SJCRH30 (cell line): ENCODE results near the gene GPR156.

GRCh38 chr3:115498808-115499290 is 124.5 kb upstream of the GAP43 start:
- RAMPAGE, long total RNA, result no peak

DNA sequence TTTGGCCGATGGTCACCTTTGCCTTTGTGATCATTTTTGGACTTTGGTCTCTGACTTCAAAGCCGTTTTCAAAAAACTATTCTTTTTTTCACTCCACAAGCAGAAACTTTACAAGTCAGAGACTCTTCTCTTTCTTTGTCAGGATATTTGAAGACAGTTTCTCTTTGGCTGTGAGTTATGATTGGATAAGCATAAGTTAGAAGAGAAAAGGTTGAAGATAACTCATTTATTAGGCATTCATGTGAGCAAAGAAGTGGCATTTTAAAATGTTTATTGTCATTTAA is 83.3 kb downstream of the GAP43 start:
- RAMPAGE, long total RNA, result no peak

- RAMPAGE, long total RNA, result no peak
Observed at GRCh38 chr3:115791286-115792056, 168.2 kb downstream of the GAP43 start.

GRCh38 chr3:115792223-115793462 is 169.3 kb downstream of the GAP43 start:
- RAMPAGE, long total RNA, result no peak

DNA sequence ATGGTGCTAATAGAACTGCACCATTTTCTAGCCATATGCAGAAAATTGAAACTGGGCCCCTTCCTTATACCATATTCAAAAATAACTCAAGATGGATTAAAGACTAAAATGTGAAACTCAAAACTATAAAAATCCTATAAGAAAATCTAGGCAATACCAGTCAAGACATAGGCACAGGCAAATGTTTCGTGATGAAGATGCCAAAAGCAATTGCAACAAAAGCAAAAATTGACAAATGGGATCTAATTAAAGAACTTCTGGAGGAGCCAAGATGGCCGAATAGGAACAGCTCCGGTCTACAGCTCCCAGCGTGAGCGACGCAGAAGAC is 85.6 kb downstream of the LSAMP start:
- RAMPAGE, long total RNA, result no peak

GRCh38 chr3:117505213-117505444 is 1059.8 kb upstream of the LSAMP start:
- RAMPAGE, long total RNA, result no peak

DNA sequence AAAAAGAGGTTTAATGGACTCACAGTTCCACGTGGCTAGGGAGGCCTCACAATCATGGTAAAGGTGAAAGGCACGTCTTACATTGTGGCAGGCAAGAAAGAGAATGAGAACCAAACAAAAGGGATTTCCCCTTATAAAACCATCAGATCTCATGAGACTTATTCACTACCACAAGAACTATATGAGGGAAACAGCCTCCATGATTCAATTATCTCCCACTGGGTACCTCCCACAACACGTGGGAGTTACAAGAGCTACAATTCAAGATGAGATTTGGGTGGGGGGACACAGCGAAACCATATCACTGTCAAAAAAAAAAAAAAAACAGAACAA is 224.8 kb downstream of the IGSF11 start:
- RAMPAGE, long total RNA, result no peak

GRCh38 chr3:118966233-118966672 is 68.4 kb downstream of the IGSF11 start:
- RAMPAGE, long total RNA, result no peak

- RAMPAGE, long total RNA, result no peak
Observed at GRCh38 chr3:119278972-119279665, 15.1 kb upstream of the ARHGAP31 start.

DNA sequence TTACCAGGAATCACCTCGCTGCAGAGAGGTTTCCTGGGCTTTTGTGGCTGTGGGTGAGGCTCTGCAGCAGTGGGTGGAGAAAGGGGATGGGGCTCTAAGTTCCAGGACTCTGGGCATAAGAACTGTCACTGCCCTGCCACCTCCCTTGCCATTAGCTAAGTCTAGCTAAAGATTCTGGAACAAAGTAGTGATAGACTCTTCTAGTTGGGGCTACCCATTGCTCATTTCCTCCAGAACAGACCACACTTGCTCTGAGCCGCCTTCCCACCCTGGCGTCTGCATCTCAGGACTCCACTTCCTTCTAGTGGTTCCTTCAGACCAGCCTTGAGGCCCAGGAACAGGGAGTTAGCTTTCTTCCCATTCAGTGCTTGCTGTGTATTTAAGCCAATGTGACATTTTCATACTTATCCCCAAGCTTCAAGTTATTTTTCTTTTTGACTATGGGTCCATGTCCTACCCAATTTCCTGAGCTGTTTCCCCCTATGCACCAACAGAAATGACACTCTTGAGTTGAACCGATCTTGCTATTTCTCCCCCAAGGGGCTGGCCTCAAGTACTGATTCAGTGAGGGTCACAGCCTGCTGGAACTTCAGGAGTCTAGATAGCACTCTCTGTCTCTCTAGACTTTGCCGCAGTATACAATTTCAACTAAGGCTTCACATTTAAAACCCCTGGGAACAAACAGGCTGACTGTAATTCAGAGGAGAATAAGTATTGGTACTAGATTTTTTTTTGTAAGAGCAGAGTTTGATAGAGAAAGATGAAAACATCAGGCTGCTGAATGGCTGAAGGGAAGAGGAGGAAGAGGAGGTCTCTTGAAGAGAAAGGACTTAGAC is 7.7 kb downstream of the ARHGAP31 start:
- RAMPAGE, long total RNA, result no peak

DNA sequence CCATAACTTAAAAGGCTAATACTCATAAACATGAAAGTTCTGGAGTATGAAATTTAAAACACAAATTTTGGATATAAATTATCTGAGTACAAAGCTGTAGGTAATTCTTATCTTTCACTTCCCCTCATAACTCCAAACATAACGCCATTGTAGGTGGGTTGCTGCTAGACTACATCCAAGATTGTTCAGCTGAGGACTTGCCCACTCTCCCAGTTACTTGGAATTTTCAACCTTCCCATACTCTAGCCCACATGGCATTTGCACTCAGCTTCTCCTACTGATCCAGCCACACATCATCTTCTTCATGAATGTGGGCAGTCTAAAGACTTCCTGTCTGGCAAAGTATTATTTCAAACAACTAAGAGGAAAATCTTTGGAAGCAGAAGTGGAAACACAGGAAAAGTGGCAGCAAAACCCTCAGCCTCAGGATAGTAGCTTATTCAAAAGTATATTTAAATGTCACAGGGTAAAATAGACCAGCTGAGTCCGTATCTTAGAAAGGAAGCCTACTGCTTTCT is 32.4 kb downstream of the TMEM39A start:
- RAMPAGE, long total RNA, result no peak

- RAMPAGE, long total RNA, result no peak
Observed at GRCh38 chr3:119658810-119659773, 1.3 kb downstream of the POPDC2 start.

DNA sequence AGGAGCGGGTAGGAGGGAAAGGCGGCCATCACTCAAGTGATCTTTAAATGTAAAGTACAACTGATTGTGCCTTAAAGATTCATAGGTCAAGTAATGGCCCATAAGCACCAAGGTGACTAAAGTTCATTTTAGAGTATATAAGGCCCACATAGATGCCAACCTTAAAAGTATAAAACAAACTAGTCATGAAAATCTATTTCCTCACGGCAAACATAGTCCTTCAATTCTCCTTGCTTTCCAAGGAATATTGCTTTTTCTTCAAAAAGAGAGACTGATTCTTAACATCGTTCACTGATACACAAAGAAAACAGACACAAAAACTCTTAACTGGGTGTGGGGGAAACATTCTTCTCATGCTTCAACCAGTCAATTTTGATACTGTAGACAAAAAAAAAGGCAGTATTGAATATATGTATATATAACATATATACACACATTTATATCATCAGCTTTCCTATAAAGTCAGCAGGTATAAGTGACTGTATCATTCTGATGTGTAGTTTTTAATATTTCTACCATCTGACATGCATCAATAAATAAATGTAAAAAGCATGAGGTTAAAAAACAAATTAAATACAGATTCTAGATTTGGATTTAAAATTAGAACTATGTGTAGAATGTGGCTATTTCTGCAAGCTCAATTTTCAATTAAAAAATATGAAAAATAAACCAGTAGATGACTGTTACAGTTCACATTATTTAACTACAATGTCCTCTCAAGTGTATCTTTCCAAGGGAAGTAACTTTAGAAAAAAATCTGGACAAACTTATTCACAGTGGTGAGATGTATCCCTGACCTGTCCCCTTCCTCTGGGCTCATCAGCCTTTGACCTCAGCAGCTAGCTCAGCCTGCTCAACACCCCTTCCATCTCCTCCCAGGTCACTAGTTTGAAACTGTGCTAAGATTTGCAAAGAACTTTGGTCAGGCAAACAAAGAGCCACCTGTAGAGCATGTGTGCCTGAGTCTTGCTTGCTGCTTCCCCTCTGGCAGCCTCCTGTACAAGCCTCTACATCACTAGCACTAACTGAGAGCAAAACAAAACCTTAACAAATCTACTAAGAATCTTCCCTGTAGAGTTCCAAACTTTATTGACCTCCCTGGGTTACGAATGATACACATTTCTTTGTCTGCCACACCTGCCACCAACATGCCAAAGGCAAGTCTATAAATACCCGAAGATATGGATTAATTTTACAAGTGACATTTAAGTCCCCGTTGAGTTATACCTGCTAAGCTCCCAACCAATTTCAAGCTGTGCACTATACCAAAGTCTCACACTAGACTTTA is 43.6 kb downstream of the NR1I2 start:
- RAMPAGE, long total RNA, result no peak

DNA sequence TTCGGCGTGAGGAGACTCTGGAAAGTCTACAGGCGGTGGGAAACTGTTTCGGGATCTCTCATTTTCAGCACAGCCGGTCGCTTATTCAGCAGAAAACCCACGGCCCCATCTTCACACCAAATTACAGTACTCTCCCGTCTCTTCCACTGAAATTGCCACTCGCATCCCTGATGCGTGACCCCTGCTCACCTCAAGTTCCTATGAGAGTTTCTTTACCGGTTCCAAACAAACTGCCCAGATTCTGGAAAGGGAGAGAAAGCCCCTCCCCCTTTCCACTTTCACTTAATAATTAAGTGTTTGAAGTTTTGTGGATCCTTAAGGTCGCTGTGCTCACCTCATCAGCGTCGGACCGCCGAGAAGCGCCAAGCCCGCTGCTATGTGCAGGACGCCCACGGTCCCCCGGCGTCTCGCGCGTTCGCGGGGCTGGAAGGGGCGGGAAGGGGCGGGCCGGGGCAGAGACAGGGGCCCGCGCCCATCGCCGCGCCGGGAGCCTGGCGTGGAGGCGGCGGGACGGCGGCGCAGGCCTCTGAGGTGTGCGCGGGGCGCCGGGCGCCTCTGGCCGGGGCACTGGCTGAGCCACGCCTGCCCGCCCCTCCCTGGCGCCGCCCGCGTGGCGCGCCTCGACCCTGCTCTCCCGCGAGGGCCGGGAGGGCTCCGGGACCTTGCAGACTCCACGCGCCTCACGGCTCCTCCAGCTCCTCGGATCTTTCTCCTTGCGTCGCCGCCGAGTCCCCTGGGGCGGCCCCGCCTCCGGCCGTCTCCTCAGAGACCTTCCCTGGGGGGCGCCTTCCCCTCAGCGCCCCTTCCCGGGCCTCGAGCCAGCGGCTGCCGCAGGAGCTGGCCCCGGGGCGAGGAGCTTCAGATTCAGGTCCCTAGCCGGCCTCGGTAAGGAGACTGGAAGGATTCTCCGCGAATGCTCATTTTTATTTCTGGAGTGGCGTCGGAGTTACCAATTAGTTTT is at the start of gene GPR156:
GPR156 (minus strand) TSS at position 528 of the 961 bp plus-strand sequence.
- RAMPAGE, long total RNA, result no peak

- RAMPAGE, long total RNA, result no peak
Observed at GRCh38 chr3:120450219-120450631, 567 bp downstream of the FSTL1 start.

GRCh38 chr3:120616261-120616543 is 20.1 kb downstream of the NDUFB4 start:
- RAMPAGE, long total RNA, result no peak

- RAMPAGE, long total RNA, result no peak
Observed at GRCh38 chr3:120646563-120647331, 35.3 kb downstream of the HGD start.

DNA sequence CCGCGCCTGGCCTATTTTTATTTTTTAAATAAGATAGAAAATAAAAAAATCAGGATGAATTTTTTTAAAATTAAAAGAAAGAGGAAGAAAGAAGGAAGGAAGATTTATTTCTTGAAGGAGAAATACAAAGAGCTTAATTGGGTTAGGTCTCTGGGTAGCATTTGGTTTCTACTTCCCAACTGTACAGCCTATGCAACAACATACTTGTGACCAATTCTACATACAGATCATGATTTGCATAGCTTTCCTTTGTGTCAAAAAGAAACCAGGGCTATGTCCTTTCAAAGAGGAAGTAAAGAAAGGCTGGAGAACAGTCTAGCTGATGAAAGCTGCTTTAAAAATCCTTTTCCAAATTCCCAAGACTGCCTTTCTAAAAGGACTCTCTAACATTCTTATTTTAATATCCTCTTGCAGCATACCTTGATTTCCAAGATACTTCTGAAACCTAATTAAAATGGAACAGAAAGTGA is 6.1 kb upstream of the HGD start:
- RAMPAGE, long total RNA, result no peak

GRCh38 chr3:121489219-121490093 is 56.3 kb downstream of the POLQ start:
- RAMPAGE, long total RNA, result no peak

DNA sequence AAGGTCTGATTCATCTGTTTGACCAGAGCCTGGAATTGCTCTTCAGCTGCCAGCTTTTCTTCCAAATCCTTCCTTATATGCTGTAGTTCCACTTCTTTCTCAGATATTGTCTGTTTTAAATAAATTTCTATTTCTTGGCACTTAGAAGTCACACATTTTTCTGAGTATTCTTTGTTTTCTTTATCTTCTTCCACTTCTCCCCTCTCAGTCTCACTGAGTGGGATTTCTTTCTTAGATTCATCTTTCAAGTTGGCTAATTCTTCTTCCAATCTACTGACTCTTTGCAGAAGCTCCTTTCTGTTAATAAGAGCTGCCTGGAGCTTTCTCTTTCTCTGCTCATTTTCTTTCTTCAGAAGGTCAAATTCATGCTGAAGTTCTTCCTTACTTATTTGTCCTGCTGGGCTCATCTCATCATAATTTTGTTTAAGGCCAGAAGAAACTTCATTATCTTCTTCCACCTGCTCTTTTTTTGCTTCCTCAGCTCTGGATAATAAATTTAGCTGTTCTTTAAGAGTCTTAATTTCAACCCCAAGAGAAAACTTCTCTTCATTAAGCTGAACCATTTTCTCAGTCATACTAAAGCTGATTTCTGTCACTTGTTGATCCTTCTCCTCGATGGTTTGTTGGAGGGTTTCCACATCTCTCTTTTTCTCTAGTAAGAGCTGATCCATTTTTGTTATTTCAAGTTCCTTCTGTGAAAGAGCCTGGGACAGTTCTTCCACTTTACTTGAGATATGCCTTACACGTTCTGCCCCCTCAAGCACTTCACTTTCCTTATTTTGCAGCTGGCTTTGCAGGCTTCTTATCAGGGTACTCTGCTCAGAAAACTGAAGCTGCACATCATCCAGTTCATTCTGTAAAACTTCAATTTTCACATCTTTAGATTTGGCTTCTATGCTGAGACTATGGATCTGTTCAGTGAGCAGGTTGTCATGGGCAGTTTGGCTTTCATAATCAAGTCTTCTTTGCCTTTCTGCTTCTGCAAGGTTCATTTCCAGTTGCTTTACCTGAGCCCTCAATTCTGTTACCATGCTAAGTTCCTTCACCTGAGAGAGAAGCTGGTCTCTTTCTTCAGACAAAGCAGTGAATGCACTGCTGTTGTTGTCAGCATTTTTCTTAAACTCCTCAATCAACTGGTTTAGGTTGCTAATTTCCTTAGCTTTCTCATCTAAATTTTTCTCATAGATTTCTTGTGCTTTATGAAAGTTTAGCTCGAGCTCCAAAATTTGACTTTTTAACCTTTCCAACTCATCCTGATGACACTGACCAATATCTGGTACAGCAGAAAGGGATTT is 37.0 kb upstream of the HCLS1 start:
- RAMPAGE, long total RNA, result no peak